Diencephalon (tissue), 2 donors: ENCODE results near the genes PRPSAP1 and MFSD11.

- RAMPAGE, long total RNA: no peak
Observed at GRCh38 chr17:76078668-76079066, 315 bp upstream of the ZACN start.

DNA sequence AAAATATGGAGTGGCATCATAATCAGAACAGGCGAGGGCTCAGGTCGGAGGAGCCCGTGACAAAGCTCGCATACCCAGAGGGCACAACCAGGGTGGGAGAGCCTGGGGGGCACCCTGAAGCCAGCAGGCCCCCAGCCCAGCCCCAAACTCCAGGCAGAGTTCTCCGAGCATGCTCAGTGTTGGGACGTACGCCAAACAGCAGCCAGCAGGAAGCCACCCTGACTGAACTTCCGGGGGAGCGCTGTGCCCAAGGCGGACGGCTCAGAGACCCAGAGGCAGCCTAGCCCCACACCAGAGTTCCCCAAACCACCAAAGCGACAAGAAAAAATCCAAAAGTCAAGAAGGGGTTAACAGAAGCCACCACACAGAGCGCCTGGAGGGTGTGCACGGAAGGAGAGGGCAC is 12.1 kb downstream of the EXOC7 start:
- RAMPAGE, long total RNA: no peak

DNA sequence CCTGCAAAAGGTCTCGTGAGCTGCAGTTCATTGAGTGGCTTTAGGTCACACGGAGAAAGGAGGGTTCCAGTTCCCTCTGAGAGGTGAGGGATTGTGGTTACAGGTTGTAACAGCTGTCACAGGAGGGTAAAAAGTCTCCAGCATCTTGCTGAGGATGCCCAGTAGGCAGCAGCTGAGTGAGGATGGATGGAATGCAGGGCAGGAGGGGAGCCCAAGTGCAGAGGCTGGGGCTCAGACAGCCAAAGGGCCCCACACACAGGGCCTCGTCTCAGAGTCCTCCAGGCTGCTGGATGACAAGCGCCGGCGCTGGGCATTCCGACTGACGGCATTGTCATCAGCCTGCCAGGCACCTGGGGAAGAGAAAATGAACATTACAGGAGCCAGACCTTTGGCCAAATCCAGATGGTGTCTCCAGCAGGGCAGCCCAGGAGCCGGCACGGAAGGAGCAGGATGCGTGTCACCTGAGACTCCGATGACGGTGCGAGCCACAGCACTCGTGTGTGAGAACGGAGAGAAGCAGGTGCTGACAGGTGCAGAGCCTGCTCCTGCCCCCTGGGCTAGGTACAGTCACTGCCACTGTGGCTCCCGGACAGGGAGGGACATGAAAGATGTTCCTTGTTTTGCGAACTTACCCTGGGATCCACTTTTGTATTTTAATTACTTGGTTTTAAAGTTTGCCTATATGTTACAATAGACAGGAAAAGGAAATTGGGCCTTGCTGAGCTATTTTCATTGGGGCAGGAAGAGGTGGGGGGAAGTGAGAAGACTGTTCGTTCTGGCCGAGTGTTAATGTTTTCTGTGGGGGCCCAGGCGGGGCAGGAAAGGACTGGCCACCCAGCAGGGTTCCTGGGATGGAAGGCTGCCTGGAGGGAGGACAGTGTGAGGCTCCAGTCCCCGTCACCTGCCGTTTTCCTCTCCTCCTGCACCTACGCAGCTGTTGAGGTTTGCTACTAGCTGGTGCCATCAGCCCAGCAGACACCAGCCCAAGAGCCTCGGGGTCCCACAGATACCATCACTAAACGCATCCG is 4.3 kb upstream of the FOXJ1 start:
- RAMPAGE, long total RNA: no peak

DNA sequence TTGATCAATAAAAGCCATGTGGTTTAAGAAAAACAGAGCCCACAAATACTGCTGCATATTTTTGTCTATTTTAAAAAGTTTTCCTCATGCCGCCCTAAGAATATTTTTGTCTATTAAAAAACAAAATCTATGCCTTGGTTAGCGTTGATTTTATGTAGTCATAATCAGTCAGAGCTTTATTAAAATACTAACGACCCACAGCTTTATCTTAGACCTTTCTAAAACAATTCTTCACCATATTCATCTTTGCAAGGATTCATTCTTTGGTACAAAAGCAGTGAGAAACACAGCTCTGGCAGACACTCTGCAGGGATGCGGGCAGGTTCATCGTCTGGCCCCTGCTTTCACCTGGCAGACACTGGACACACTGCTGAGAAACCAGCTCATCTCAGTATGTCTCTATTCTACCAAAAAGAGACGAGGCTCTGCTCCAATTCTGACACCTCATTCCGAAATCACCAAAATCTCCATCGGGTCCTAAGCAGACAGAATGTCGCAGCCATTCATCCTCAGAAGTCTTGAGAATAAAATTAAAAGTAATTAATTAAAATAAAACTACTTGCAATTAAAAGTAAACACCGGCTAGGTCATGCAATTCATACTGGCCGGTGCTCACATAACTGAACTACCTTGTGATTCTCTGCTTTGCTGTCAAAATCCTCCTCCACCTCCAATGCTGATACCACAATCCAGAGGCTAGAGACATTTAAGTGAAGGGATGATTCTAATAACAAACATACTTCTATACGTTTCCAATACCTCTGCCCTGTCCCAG is 1.5 kb downstream of the RNF157 start:
- RAMPAGE, long total RNA: no peak

- RAMPAGE, long total RNA: no peak
Observed at GRCh38 chr17:76267610-76267850, 2.4 kb downstream of the UBALD2 start.

- RAMPAGE, long total RNA: no peak
Observed at GRCh38 chr17:76276704-76277380, 11.7 kb downstream of the UBALD2 start.

- RAMPAGE, long total RNA: no peak
Observed at GRCh38 chr17:76345291-76345943, 8.3 kb downstream of the PRPSAP1 start.

DNA sequence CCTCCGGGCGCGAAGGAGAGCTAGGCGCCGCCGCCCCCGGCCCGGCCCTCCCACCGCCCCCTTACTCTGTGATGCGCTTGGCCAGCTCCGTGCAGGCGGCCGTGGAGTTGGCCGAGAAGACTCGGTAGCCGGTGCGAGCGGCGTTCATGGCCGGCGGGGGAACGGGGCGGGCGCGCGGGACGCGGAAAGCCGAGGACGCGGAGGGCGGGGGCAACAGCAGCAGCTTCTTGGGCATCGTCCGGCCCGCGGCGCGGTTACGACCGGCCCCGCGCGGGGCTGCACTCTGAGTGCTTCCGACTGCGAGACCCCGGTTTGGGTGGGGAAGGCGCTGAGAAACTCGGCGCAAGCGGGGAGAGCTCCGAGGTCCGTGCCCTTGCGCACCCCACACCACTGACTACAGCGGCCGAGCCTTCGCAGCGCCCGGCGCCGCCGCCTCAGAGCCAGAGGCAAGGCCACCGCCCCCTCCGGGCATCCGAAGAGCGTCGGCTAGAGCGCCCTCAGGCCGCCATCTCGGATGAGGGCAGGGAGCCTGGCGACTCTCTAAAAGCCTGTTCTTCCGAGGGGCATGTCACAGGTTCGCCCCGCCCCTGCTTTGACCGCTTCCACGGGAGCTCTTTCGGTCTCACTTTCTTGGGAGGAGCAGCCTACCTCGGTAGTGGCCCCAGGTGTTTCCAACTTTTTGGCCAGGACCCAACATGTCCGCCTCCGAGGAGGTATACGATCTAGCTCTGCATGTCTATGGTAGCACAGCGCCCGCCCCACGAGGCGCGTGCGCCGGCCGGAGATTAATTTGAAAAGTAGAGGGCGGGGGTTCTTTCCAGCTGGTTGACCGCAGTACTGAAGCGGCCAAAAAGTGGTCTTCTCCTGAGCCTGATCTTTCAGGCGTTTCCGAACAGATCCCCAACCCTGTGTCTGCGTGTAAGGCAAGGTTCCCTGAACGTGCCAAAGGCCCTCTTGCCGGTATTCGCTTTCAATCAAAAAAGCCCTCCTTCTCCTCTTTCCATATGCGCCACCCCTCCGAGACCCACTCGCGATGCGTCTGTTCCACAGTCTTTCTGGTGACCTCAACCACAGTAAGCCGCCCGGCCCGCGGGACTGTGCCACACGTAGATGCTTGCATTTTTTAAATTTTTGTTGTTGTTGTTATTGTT is at the start of gene PRPSAP1:
PRPSAP1 (minus strand) TSS at position 448 of the 1,151 bp plus-strand sequence.
- RAMPAGE, long total RNA: no peak

DNA sequence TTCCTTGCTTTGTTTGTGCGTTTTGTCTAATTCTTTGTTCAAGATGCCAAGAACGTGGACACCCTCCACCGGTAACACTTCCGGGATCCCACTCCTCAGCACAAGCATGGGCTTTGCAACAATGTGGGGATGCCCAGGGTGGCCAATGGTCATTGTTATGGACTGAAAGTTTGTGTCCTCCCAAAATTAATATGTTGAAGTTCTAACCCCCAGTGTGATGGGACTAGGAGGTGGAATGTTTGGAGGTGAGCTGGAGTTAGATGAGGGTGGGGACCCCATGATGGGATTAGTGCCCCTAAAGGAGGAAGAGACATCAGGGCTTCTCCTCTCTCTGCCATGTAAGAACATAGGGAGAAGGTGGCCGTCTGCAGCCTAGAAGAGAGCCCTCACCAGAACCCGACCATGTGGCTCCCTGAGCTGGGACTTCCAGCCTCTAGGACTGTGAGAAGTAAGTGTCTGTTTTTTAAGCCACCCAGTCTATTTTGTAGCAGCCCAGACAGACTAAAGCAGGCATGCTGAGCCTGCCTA is 3.8 kb upstream of the PRPSAP1 start:
- RAMPAGE, long total RNA: no peak

GRCh38 chr17:76396334-76396830 is 12.0 kb downstream of the SPHK1 start:
- RAMPAGE, long total RNA: no peak

GRCh38 chr17:76425705-76426213 is 27.2 kb downstream of the UBE2O start:
- RAMPAGE, long total RNA: no peak

DNA sequence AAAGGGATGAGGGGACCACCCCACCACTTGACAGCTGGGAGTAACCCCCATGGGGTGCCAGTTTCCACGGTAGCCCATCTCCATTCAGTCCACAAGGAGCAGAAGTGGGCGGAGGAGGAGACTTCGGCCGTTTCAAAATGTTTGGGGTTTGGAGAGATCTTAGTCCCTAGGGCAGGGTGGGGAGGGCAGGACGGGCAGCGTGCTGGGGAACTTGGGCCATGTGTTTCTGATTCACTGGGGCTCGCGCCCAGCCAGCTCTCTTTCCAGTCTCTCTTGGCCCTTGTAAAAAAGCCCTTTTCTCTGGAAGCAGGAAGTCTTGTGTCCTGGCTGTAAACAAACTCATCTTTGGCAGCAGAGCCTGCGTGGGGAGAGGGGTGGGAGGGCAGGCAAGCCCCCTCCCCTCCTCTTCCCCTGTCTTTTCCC is 8.2 kb downstream of the CYGB start:
- RAMPAGE, long total RNA: no peak

DNA sequence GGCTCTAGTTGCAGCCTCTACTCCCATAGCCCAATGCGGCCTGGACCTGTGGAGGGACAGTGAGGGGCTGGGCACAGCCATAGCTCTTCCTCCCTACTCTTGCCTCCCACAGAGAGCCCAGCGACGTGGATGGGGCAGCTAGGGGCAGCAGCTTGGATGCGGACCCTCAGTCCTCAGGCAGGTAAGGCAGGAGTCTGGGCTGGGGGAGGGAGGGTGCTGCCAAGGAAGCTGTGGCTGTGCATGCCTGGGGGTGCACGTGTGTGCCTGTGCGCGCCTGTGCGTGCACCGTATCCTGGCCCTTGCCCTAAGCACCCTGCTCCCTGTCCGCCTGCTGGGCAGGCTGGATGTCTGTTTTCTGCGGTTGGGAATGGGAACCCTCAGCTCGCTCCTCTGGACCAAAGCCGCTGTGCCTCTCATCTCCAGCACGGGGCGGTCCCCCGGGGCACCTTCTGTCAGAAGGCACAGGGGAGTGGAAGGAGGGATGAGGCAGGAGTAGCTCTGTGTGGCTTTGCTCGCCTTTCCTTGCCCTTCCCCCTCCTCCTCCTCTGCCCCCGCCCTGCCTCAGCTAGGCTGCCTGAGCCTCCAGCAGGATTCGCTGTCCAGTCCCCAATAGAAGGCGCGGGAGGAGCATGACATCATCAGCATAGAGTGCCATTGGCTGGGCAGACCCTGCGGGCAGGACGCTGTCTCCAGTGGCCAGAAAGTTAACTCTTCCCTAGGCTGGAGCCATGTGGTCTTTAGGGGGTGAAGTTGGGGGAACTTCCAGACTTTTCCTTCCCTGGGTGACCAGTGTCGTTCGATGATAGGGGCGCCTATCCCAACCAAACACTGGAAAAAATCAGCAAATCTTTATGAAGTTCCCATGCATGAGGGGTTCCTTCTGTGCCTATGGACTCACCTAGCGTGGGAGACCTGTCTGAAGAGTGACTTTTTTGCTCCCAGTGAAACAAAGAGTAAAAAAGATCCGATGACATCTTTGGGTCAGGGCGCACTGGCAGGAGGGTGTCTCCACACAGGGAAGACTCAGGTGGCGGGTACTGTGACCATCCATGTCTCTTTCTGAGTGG is 882 bp downstream of the PRCD start:
- RAMPAGE, long total RNA: no peak

GRCh38 chr17:76562893-76563254 is 22.8 kb downstream of the ST6GALNAC2 start:
- RAMPAGE, long total RNA: no peak

GRCh38 chr17:76581417-76581862 is 4.2 kb downstream of the ST6GALNAC2 start:
- RAMPAGE, long total RNA: no peak

GRCh38 chr17:76670520-76671862 is 27.4 kb upstream of the ST6GALNAC1 start:
- RAMPAGE, long total RNA: no peak

- RAMPAGE, long total RNA: start-site peak on the minus strand at chr17:76737853-76737916, 19 and 16 reads in 2 replicates
Observed at GRCh38 chr17:76737459-76738536, at the start of gene MFSD11. MFSD11 (plus strand) TSS chr17:76738119.

DNA sequence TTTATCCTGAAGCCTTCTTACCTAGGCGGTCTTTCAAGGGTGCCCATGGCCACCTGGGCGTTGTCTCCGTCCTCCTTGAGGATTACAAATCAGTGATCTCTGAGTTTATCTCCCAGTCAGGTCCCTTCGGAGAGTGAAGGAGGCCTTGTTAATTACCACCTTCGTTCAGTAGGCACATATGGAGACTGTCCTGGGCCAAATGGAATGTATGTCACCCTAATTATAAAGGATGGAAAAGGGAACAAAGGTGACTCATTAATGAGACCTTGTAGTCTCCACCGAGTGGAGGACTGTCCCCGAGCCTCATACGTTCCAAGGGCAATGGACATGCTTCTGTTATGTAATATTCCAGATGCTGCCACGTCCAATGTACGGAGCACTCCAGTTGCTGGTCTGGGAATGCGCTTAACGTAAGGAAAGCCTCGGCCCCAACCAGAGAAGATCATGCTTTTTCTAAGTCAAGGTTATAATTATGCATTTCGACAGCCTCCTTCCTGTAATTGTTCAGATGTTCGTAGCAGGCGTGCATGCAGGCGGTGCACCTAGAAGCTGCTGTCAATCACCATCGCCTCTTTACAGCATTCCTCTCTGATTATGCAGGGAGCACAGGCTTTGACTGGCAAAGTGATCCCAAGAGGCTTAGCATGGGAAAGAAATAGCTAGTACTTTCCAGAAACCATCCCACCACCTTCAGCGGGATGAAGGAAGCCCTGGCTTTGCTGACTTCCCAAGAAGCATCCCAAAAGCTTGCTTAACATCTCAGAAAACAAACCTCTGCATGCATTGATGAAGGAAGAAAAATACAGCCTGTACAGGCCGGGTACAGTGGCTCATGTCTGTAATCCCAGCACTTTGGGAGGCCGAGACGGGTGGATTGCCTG is 22.3 kb upstream of the SEC14L1 start:
- RAMPAGE, long total RNA: no peak

- RAMPAGE, long total RNA: no peak
Observed at GRCh38 chr17:77120505-77121445, 20.0 kb upstream of the SEC14L1 start.

- RAMPAGE, long total RNA: no peak
Observed at GRCh38 chr17:77126460-77126982, 14.2 kb upstream of the SEC14L1 start.